Measurements from ENCODE around the gene MFSD11.

- PRO-cap: no peak
These were observed 2.5 kb downstream of the CYGB start for GRCh38 chr17:76534893-76535559.

GRCh38 chr17:76565562-76566666, 19.7 kb downstream of the ST6GALNAC2 start:
- PRO-cap: no peak

- PRO-cap: bidirectional peak, plus-strand start at chr17:76737698, minus-strand start at chr17:76737374; bidirectional peak, plus-strand start at chr17:76738001, minus-strand start at chr17:76737885
These were observed at the start of gene MFSD11 for GRCh38 chr17:76737459-76738536. Gene MFSD11 (plus strand): TSS chr17:76738119.

DNA sequence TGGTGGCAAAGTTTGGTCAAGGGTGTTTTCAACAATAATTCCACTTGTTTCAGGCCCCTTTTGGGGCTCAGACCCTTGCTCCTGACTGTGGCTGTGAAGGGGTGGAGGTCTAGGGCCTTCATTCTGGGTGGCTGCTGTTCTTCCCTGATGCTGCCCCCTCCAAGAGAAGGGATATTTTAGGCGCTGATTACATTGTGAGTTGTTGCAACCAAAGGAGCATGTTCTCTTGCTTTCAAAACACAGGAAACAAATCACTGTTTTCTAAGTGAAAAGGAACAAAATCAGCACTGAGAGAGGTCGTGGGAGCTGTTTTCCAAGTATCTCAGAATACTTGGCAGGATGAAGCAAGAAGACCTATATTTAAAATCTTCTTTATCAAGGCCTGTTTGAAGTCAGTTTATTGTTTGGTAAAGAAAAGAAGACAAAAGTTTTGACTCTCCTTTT, 25.3 kb upstream of the SEC14L1 start:
- PRO-cap: no peak

DNA sequence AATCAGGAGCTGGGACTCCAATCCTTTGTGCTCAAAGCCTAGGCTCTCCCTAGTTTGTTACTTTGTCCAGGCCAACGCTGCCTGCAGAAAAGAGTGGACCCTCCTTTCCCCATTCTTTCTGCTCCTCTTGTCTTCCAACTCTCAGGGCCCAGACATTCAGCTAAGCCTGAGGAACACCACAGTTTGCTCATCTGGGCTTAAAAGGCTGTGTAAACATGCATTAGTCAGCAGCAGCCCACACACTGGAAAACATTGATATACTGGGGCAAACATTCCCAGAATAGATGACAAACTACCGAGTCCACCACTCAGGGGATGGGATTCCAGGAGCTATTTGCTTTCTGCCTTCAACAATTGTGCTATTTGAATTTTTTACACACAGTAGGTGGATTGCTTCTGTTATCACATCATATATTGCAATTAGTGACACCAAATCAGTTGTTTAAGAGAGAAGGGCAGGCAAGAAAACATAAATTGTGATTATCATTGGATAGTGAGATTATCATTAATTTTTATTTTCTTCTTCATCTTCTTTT, 18.9 kb upstream of the SEC14L1 start:
- PRO-cap: no peak

- PRO-cap: no peak
These were observed 976 bp upstream of the SEC14L1 start for GRCh38 chr17:77139791-77140195.

- PRO-cap: no peak
These were observed 32.2 kb downstream of the SEC14L1 start for GRCh38 chr17:77172718-77173623.

DNA sequence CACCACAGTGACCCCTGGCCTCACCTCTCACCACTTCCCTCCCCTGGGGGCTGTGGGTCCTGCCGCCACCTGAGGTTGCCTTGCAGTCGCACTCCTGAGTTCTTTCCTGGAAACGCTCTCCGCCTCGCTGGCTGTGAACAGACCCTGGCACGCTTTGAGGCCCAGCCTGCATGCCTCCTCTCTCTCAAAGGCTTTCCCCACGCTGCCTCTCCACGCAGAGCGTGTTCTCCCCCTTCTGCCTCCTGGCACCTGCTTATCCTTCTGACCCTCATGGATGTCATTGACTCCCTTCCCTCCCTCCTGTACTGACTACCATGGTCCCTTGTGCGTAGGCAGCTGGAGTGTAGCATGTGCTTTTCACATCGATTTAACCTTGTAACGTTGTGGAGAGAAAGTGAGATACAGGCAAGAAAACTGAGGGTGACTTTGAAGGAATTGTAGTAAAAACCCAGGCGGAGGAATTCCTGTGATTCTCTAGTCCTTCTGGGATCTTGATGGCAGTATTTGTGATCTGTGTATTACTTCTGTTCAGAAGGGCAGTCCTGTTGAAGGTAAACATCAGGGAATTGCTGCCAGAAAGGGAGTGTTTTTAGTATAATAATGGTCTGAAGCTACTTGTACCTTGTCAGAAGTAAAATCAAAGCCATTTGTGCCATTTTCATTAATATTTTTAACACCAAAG, 45.6 kb downstream of the SEC14L1 start:
- PRO-cap: no peak

- PRO-cap: no peak
These were observed 47.3 kb downstream of the SEC14L1 start for GRCh38 chr17:77188111-77188504.

- PRO-cap: no peak
These were observed 55.3 kb downstream of the SEC14L1 start for GRCh38 chr17:77195970-77196494.

GRCh38 chr17:77242428-77242932, 38.8 kb upstream of the SEPTIN9 start:
- PRO-cap: no peak

GRCh38 chr17:77283115-77283632, 1.9 kb downstream of the SEPTIN9 start:
- PRO-cap: no peak

DNA sequence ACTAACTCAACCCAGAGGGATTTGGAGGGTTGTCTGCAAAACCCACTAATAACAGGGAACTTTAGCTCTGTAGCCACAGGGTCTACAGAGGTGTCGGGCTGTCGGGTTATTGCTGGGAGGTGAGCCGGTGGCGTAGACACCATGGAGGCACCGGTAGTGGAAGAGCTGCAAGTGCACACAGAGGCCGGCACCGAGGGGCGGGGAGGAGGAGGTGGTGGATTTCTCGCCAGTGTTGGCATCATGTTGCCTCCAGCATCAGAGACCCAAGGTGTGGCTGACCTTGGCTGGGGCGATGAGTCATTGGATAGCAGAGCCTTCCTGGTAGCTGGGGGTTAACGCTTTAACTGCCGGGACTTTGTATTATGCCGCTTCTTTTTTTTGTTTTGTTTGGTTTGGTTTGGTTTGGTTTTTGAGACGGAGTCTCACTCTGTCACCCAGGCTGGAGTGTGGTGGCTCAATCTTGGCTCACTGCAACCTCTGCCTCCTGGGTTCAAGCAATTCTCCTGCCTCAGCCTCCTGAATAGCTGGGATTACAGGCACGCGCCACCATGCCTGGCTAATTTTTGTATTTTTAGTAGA, 7.5 kb downstream of the SEPTIN9 start:
- PRO-cap: no peak

- PRO-cap: no peak
These were observed 14.8 kb downstream of the SEPTIN9 start for GRCh38 chr17:77296113-77296585.

GRCh38 chr17:77313038-77313721, 31.9 kb downstream of the SEPTIN9 start:
- PRO-cap: no peak

DNA sequence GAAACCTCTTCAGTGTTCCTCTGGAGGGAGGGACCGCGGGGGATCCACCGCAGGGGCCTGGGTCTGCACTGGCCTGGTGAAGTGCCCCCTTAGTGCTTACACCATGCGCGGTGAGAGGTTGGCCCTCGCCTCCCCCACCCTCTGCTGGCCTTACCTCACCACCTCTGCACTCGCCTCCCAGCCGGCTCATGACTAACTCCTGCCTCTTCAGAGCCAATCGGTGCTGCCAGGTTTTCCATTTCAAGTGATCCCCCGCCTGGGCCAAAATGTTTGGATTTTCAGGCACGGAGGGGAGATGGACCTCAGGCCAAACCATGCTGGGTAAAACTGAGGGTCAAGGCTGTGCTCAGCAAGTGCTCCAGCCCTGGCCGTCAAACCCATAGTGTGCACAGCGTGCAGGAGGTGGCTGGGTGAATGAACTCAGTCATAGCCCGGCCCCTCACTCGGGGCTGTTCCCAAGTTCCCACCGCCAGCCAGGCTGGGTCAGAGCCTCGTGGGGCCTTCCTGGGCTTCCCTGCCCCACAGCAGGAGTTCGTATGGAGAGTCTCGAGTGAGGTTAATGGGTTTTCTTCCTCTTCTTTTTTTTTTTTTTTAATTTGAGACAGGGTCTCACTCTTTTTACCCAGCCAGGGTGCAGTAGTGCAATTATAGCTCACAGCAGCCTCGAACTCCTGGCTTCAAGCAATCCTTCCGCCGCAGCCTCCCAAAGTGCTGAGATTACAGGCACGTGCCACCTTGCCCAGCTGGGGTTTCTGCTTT, 35.0 kb downstream of the SEPTIN9 start:
- PRO-cap: no peak

GRCh38 chr17:77375033-77375438, 93.7 kb downstream of the SEPTIN9 start:
- PRO-cap: no peak

DNA sequence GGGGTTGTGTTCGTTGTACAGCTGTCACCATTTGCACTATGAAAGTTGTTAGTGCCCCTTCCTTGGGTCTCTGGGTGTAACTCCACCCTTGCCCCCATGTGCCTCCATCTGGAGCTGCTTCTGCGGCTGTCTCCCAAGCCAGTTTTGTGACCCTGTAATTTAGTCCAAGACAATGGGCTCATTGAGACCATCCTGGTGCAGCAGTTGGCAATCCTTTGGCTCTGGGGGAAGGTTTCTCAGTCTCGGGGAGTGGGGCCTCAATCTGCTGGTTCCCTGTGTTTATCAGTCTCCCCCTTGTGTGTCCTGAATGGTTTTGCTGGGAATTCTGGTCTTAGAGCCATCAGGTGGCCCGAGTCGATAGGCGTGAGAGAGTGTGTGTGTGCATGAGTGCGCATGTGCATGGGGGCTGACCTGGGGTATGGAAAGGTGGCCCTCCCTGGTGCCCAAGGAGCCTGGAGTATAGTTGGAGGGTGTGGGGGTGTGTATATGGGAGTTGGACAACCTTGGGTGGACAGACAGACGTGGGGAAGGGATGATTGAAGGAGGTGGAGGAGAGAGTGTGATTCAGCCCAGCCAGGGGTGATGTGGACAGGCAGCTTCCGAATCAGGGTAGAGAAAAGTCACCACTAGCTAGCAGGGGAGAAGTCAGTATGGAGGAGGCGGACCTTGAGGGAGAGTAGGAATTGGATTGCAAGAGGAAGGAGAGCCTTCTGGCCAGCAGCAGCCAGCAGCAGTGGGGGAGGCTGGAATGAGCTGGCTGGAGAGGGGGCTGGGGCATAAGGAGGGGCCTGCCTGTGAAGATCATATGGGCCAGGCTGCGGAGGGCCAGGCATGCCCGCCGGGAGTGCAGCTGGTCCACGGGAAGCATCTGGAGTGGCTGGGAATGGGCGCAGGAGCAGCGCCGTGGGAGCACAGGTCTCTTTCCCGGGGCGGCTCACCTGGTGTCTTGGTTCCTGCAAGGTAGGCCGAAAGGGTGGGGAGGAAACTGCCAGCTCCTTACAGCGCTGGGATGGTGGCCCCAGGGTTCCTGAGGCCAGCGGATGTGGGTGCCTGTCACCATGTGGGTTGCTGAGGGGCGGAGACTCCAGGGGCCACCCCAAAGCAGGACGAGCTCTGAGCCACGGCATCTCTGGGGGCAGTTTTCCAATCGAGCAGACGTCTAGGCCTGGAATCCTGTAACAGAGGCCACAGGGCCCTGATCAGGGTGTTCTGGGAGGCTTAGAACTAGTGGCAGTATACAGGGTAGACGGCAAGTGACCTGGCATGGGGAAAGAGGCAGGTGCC, 94.6 kb downstream of the SEPTIN9 start:
- PRO-cap: no peak

- PRO-cap: no peak
These were observed 126.7 kb downstream of the SEPTIN9 start for GRCh38 chr17:77407555-77408747.

DNA sequence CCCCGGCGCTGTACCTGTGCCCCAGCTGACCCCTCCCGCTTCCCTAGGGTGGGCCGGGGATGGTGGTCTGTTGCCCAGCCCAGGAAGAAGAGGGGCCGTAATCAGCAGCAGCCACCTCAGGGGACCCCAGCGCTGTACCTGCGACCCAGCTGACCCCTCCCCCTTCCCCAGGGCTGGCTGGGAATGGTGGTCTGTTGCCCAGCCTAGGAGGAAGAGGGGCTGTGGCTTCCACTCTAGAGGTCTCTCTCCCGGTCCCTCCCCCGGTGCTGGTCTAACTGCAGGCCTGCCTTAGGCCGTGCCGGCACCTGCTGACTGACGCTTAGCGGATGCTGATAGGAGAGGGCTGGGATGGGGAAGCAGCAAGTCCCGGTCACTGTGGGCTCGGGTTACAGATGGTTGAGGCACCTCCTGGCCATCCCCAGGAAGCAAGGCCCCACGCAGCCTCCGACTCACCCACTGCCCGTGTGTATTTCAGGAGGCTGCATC, 138.1 kb downstream of the SEPTIN9 start:
- PRO-cap: no peak

All from parotid gland (tissue), 1 donor.